Bronchus fibroblast of lung (primary cell): Measurements from ENCODE around the gene RD3L.

GRCh38 chr14:103683516-103683912 is 31.7 kb downstream of the XRCC3 start:
- RAMPAGE, long total RNA = no peak

- RAMPAGE, long total RNA = no peak
Observed at GRCh38 chr14:103722906-103723734, 7.5 kb downstream of the ZFYVE21 start.

GRCh38 chr14:103728419-103729184 is 13.0 kb downstream of the ZFYVE21 start:
- RAMPAGE, long total RNA = no peak

- RAMPAGE, long total RNA = no peak
Observed at GRCh38 chr14:103739651-103740672, 24.4 kb downstream of the ZFYVE21 start.

DNA sequence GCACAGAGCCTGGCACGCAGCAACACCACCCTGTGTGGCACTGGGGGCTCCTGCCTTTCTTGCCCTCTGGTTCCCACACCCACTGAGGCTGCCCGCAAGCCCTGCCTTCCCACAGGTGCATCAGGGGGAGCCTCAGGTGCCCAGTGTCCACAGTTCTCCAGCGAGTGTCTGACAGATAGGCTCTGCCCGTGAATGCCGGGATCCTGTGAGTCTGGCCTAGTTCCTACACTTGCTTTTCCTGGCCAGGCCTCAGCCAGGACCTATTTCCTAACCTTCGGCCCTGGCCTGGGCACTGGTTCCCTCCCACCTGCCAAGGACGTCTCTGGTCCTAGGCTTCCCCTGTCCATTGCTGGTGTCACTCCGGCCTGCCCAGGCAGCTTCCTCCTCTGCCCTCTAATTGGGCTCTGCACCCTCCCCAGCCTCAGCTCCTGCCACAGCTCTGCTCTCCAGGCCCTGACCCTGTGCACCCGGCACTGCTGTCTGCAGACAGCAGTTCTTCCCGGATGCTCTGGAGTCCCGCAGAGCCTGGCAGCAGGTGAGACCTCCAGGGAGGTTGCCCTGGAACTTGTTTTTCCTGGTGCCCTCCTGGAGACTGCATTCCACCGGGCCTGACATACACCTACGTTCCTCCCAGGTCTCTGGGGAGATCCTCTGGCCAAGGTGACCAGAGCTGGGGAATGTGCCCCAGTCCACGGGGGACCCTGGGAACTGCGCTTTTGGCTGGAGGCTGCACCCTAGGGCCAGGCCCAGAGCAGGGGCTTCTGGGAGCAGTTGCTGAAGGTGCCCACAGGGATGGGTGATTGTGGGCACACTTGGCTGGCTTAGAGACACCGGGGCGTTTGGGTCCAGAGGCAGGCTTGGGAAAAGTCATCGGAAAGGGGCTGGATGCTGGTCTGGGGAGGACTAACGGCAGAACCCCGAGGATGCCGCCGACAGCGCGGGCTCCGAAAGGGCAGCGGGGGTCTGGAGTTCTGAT is 29.9 kb downstream of the ATP5MJ start:
- RAMPAGE, long total RNA = no peak

DNA sequence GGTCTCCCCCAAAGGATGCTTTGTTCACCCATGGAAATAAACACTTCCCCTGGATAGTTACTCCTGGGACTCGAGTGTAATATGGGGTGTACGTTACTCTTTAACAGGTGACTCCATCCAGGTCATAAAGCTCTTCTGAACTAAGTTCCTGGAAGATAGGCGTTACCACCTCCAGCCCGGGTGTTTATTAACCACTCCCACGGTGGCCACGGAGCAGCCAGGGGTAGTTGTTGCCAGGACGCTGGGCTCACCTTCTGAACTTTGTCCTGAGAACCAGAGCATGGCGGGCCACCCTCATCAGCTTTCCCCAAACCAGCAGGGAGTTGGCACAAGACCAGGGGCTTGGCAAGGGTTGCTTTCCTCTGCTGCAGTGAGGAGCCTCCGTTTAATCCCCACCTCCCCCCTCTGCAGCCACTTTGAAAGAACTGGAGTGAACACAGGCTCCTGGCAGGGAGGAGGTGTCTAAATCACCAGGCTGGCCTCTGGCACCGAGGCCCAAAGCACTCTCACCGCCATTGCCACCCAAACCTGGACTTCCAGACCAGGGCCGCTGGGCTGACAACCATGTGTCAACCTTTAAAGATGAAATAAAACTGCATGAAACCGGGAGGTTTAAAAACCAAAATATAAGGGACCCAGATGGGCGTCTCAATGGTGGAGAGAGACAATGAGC is 24.2 kb downstream of the ATP5MJ start:
- RAMPAGE, long total RNA = no peak

DNA sequence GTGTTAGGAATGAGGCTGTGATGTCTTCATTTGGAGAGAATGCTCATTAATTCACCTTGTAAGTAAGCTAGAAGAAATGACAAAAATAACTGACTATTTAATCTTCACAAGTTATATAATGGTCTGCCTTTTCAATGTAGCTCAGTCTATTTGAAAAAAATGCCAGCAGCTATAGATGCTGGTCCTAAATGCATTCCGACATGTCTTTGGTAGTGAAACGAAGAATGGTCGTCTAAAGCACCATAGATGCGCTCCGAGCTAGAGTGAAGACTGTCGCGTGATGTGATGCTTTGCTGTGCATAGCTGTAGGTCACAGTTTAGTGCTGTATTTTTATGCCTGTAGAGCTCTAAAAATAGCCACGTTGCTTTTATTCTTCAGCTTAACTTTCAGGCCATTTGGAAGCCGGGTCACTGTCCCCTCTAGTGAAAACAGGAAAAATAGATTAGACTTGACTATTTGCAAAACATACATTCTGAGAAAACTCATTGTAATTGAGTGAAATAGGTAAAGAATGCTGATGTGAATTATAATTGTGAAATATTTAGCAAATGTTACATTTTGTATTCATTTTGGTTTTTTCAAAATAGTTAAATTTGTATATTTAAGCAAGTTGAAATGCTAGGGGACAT is at the start of gene RD3L:
Gene RD3L (minus strand): TSS at position 272 of the 630 bp plus-strand sequence.
- RAMPAGE, long total RNA = no peak

DNA sequence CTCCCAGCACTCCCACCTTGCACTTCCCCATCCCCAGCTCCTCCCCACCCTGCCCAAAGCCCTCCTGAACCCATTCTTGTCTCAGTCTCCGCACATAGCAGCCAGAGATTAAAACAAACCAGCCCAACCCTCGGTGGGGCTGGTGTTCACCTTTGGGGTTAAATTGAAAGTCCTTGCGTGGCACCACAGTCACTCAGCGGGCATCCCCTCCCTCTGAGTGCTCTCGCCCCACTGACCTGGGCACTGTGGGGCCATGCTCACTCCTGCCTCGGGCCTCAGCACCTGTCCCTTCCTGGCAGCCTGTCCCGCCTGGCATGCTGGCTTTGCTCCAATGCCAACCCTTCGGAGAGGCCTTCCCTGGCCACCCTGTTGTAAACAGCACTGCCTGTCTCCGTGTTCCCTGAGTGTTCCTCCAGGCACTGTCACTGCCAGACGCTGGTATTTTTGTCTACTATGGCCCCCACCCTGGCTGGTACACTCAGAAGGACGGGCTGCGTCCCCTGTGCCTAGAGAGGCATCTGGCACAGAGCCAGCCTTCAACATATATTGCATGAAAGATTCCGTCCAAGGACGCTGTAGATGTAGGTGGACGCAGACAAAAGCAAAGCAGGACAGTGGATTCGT is 2.8 kb upstream of the ASPG start:
- RAMPAGE, long total RNA = no peak

DNA sequence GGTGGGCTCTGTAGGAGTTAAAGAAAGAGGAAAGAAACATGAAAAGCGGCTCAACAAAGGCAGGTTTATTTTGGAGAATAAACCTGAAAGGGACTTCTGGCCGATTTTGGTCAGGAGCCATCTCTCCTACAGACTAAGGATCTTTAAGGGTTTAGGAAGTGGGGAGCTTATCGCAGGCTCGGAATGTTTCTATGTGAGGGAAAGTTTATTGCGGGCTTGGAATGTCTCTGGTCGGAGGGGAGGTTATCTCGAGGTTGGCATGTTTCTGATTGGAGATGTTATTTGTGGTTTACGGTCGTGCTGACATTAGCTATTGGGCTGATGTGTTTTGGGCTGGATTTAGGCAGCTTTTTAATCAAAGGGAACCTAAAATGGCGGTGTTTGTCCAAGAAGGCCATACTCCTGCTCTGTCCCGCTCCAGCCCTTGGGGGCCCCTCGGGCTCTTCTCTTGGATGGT is 940 bp upstream of the ASPG start:
- RAMPAGE, long total RNA = no peak

- RAMPAGE, long total RNA = no peak
Observed at GRCh38 chr14:104293501-104294433, 155.4 kb downstream of the KIF26A start.

DNA sequence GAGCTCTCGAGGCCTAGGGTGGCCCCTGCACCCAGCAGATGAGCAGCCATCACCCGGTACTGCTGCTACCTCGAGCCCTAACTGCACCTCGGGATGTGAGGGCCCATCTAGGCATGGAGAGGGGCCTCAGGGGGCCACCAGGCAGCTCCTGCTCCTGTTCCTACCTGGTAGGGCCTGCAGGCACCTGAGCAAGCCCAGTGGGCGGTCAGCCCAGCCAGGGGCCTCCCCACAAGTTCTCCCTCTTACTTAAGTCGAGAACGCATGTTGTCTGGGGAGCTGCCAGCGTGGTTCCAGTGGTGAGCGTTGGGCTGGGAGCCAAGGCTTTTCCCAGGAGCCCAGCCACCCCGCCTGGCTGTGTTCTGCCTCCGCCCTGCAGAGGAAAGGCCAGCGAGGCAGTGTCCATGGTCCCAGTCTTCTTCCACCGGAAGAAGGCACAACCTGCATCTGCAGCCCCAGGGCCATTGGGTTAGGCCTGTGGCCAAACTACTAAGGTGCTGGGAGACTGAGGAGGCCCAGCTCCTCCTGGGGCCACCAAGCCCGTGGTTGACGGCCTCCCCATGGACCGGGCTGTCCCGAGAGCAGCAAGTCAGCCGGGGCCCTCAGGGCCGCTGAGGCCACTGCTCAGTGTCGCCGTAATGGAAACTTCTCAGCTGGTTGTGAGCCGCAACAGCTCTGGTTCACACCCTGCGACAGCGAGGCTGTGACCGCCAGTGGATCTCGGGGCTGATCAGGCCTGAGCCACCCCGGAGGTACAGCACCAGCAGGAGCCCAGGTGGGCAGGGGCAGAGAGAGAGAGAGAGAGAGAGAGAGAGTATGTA is 1.5 kb downstream of the C14orf180 start:
- RAMPAGE, long total RNA = no peak

GRCh38 chr14:104649775-104650819 is 39.3 kb upstream of the INF2 start:
- RAMPAGE, long total RNA = no peak

GRCh38 chr14:104676699-104677169 is 12.7 kb upstream of the INF2 start:
- RAMPAGE, long total RNA = no peak

GRCh38 chr14:104686846-104687495 is 2.4 kb upstream of the INF2 start:
- RAMPAGE, long total RNA = no peak

DNA sequence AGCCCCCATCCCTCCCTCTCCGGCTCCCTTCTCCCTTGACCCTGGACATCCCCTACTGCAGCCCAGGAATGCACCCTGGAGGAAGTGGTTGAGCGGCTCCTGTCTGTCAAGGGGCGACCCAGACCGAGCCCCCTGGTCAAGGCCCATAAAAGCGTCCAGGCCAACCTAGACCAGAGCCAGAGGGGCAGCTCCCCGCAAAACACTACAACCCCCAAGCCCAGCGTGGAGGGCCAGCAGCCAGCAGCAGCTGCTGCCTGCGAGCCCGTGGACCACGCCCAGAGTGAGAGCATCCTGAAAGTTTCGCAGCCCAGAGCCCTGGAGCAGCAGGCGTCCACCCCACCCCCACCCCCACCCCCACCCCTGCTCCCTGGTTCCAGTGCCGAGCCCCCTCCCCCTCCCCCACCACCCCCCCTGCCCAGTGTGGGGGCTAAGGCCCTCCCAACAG is 16.8 kb upstream of the ADSS1 start:
- RAMPAGE, long total RNA = no peak

GRCh38 chr14:104725976-104727043 is 2.3 kb downstream of the ADSS1 start:
- RAMPAGE, long total RNA = no peak

- RAMPAGE, long total RNA = no peak
Observed at GRCh38 chr14:104751999-104752410, 942 bp upstream of the SIVA1 start.

DNA sequence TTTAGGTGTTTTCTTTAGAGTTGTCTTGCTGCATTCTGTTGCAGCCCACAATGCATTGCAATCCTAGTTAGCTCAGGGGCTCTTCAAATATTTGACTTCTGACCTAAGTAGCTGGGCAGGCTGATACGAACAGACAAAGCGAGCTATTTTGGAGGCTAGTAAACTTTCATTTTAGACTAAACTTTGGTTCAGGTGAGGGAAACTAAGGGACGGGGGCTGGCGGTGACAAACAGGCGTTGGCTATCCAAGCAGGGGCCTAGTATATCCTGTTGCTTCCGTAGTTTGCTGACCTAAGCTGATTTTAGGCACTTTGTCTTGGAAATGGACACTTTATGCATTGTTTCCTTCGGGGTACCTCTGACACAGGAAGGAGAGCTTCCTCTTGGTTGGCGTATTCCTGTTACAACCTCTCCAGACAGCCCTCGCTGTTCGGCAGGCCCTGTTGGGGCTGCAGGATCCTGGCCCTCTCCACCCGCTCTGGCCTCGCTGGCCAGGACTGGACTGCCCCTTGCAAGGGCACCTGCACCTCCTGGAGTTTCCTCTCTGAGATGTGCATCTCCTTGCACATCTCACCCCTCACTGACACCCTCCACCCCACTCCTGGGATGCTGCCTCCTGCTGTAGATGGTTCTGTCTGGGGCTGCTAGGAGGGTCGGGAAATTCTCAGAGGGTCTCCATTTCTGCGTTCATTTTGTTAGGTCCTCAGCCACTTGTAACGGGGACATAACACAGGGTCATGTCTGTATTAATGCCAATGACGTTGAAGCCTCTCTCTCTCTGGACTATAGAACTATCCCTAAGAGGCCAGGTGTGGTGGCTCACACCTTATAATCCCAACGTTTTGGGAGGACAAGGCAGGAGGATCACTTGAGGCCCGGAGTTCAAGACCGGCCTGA is 14.4 kb downstream of the SIVA1 start:
- RAMPAGE, long total RNA = no peak

GRCh38 chr14:104858736-104859413 is 6.2 kb upstream of the CEP170B start:
- RAMPAGE, long total RNA = no peak

DNA sequence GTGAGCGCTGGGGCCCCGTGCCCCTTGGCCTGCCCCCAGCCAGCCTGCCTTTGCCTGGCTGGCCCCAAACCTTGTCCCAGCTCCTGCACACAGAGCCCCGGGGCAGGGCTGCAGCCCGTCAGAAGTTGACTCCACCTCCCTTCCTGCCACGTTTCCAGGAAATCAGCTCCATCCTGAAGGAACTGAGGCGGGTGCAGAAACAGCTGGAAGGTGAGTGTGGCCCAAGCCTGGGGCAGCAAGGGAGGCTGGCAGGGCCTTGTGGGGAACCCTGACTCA is 29.2 kb downstream of the CEP170B start:
- RAMPAGE, long total RNA = no peak